Neutrophil (primary cell): ENCODE data around the genes TP53INP2 and ERGIC3.

GRCh38 chr20:34704220-34705261 is at the start of gene TP53INP2:
Gene TP53INP2 (plus strand): TSS chr20:34704344.
- PRO-cap = bidirectional peak, plus-strand start at chr20:34704313, minus-strand start at chr20:34704158; bidirectional peak, plus-strand start at chr20:34704759, minus-strand start at chr20:34704587

DNA sequence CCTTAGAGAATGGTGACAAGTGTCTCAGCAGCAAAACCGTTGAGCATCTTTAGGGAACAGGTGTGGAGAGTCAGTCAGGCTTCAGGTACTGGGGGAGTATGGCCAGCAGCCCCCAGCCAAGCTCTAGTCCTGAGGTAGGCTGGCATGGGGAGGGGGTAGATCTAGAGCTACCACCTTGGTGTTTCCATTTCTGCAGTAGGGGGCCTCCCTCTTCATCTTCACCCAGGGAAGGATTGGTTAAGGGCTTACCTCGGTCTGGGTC is 2.6 kb downstream of the TP53INP2 start:
- PRO-cap = no peak

GRCh38 chr20:34824562-34824697 is 1.0 kb downstream of the NCOA6 start:
- PRO-cap = no peak

DNA sequence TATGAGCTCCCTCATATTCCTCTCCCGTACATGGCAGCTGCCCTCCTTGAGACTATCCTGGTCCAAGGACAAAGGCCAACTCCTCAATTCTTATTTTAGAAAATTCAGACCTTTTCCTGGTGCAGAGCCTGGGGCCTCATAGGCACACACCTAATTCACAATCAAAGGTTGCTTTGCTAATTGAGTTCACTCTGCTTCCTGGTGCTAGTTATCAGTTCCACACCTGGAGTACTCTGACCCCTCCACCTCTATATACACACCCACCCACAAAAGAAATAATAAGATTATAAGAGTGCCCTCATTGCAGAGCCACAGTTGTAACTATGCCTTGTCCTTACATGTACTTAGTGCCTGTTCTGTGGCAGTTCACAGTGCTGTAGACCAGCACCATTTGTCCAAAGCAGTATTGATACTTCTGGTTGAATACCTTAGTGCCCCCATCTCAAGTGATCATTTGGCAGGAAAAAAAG is 38.7 kb downstream of the GSS start:
- PRO-cap = no peak

DNA sequence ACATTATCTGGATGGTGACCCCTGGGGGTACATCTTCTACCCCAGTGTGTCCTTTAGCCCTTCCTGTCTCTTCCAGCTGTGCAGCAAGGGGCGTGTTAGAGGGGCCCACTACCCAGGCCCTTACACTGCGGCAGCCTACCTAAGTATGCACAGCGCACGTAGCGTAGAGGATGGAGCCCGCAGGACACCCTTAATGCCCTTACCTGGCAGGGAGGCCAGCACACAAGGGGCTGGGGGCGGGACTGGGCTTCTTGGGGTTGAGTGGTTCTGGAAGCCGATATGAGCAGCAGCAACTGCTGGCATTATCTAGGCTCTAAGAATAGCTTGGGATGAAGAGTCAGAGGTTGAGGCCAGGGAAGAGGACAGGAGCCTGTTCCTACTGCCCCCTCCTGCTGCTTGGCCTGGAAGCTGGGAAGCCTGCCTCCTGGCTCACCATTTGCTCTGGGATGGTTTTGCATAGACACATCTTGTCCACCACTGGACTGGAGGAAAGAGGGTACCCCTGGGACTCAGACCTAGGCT is 13.0 kb downstream of the MYH7B start:
- PRO-cap = no peak

DNA sequence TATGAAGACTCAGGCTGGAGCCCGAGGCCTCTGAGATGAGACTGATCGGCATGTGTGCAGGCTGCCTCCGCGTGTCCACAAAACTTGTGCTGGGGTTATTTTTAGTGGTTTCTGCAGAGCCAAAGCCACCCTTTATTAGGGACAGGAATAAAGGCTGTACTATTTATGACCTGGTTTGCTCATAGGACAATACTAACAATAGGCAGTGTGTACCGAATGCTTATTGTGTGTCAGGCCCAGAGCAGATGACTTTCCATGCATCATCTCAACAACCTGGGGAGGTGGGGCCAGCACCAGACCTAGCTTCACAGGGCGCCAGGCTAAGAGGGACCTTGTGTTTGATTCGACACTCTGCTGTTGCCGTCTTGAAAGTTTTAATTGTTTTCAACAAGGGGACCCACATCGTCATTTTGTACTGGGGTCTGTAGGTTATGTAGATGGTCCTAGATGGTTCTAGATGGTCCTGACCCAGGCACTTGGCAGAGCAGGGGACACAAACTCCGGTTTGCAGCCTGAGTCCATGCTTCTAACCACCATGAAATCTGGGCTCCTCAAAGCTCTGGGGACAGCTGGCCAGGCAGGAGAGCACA is 22.8 kb downstream of the MYH7B start:
- PRO-cap = no peak

DNA sequence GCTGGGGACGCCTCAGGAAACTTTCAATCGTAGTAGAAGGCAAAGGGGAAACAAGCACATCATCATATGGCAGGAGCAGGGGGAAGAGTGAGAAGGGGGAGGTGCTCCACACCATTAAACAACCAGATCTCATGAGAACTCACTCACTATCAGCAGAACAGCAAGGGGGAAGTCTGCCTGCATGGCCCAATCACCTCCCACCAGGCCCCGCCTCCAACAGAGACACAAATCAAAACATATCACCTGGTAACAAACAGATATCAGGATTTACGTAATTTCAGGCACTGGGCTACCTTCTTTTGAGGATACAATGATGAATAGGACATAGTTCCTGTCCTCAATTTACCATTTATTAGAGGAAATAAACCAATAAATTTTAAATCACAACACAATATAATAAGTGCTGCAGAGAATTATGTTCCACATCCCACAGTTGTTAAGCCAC is 24.2 kb downstream of the MMP24 start:
- PRO-cap = no peak

- PRO-cap = no peak
Observed at GRCh38 chr20:35252626-35253019, 25.3 kb downstream of the MMP24OS start.

DNA sequence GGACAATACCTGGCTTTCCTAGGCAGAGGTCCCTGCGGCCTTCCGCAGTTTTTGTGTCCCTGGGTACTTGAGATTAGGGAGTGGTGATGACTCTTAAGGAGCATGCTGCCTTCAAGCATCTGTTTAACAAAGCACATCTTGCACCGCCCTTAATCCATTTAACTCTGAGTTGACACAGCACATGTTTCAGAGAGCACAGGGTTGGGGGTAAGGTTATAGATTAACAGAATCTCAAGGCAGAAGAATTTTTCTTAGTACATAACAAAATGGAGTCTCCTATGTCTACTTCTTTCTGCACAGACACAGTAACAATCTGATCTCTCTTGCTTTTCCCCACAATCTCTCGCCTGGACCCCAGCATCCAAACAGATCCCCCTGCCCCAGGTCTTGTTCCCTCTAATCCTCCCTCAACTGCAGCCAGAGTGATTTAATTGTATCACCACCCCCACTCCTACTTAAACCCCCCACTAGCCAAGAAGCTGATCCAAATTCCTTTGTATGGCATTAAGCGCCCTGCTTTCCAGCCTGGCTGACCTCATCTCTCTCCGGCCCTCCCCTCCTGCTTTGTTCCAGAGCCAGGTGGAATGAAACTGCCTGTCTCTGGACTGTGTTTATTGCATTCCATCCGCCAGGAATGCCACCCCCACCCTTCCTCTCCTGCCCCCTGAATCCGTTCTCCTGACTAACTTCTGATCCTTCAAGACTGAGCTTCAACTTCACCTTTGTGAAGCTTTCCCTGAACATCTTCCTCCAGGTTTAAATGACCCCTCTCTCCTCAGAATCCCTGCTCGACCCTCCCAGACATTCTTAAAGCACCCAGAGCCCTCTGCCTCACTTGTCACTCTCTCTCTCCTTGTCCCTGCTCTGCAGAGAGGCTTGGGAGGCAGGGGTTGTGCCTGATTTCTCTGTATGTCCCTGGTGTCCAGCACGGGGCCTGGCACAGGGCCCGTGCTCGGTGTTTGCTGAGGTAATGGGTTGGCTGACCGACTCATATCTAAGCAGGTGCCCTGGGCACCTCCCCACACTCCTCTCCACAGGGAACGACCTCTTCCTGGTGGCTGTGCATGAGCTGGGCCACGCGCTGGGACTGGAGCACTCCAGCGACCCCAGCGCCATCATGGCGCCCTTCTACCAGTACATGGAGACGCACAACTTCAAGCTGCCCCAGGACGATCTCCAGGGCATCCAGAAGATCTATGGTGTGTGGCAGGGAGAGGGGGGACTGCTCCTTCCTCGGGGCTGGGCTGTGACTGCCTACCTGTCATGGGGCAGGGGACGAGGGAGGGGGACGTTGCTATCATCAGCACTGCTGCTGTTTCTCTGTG is 14.7 kb downstream of the MMP24OS start:
- PRO-cap = no peak

GRCh38 chr20:35264079-35264505 is 13.8 kb downstream of the MMP24OS start:
- PRO-cap = no peak

DNA sequence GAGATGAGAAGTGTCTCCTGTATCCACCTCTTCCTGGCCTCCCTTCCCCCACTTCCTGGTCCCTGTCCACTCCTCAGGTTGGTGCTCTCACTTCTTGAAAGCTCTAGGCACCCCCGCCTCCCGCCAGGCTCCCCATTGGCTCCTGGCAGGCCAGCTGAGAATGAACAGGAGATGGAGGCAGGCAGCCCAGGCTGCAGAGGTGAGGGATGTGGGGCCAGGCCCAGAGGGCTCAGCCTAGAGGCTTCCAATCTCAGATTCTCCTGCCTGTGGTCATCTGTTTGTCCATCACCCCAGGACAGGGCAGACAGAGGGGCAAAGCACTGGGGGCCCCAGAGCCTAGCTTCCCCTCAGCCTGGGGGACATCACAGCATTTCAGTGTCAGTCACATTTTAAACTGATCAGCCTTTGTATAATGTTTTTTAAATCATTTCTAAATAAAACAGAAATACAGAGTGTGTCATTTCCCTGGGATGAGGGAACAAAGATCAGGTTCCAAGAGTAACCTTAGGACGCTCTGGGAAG is 1.3 kb downstream of the MMP24OS start:
- PRO-cap = unidirectional peak, minus-strand start at position 77 of the sequence

DNA sequence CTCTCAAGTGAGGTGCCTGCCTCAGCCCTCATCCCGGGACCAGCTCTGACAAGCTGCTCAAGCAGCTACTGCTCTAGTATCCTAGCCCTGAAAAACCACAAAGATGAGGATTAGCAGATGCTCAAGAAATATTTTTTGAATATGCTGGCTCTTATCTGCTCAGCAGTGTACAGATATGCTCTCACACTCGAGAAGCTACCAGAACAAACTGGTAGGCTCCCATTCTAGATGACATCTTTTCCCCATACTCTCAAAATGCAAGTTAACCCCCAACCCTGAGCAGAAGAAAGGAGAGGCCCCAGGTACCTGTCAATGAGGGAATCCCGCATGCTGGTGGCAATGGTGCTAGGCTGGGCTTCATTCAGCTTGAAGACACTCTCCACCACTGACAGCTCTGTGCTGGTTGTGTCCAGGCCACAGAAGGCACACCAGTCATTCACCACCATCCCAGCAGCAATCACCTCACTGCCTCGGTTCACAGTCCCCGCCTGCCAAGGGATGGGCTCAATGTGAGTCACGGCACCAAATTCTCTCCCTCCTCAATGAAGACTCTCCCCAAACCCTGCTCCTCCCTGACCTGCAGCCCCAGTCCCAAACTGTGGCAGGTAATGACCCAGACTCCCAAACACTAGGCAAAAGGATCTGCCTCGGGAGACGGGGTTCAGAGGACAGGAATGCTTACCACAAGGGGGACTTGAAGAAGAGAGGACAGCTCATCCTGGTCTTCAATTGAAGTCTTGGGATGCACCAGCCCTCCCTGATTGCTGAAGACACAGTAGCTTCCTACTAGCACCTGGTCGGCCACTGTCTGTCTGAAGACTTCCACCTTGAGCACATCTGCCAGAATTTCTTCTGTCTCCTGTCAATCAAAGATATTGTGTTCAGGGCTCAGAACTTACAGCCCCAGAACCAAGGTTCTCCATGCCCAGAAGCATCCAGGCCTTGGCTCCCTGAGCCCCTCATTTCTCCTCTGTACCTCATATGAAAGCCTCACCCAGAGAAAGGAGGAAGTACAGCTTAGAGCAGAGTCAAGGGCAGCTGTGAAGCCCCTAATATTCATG is 1.7 kb upstream of the MMP24OS start:
- PRO-cap = no peak

GRCh38 chr20:35306910-35307702 is 14.9 kb upstream of the FAM83C start:
- PRO-cap = no peak

DNA sequence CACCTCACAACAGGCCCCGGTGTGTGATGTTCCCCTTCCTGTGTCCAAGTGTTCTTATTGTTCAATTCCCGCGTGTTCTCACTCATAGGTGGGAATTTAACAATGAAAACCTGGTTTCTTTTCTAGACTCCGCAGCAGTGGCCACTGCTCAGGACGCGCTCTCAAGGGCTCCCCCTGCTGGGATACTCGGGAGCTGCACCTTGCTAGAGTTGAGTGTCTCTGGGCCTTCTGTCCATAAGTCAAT is 8.3 kb upstream of the CEP250 start:
- PRO-cap = no peak

DNA sequence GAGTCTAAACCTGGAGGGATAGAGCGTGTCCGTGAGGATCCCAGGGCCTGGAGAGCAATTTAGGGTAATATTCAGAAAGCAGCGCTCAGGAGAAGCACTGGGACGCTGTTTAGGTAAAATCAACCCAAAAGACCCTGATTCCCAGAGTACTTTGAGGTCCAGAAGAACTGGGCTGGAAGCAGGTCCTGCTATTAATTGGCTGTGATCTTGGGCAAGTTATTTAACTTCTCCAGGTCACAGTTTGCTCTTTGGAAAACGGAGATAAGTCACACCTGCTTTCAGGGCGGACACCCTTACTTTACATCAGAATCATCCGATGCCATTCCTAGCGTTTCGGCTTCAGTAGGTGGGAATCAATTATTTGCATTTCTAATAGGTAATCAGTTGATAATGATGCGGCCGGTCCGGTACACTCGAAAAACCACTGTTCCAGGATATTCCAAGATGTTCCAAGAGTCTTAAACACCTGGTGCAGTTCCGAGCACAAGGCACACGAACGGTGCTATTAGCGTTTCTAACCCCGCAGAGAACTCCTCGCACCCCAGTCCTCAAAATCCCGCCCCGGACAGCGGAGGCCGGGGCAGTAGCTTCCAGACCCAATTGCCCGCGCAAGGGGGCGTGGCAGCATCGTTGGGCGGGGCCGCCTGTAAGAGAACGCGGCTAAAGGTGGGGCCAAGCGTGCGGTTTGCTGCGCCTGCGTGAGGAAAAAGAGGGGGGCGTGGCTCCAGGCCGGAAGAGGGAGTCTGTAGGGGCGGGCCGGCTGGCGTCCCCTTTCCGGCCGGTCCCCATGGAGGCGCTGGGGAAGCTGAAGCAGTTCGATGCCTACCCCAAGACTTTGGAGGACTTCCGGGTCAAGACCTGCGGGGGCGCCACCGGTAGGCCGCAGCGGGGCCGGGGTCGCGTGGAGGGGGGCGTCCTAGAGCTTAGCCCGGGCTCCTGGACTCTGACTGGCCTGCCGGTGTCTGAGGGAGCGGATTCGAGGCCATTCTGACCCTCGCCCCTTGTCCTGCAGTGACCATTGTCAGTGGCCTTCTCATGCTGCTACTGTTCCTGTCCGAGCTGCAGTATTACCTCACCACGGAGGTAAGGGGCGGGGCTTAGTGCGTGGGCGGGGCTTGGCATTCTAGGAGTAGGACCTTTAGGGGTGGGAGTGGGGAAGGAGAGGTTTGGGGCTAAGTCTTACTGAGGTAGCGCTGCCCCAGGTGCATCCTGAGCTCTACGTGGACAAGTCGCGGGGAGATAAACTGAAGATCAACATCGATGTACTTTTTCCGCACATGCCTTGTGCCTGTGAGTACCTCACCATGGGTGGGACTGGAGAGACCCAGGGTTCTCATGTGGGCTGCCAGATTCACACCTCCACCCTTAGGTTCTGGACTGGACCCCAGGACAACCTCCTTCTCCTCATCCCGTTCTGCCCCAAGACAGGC is at the start of gene ERGIC3:
TSS of gene ERGIC3 (plus strand) at position 768 of the 1,430 bp plus-strand sequence.
- PRO-cap = no peak

- PRO-cap = no peak
Observed at GRCh38 chr20:35556907-35557704, 15.2 kb downstream of the ERGIC3 start.

GRCh38 chr20:35601363-35602048 is 14.1 kb upstream of the SPAG4 start:
- PRO-cap = no peak

DNA sequence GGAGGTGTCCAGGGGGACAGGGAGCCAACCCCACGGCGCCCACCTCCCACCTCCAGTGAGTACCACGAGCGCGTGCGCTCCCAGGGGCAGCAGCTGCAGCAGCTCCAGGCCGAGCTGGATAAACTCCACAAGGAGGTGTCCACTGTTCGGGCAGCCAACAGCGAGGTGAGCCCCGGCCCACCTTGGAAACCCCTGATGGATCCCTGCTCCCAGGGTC is 2.8 kb downstream of the SPAG4 start:
- PRO-cap = no peak

DNA sequence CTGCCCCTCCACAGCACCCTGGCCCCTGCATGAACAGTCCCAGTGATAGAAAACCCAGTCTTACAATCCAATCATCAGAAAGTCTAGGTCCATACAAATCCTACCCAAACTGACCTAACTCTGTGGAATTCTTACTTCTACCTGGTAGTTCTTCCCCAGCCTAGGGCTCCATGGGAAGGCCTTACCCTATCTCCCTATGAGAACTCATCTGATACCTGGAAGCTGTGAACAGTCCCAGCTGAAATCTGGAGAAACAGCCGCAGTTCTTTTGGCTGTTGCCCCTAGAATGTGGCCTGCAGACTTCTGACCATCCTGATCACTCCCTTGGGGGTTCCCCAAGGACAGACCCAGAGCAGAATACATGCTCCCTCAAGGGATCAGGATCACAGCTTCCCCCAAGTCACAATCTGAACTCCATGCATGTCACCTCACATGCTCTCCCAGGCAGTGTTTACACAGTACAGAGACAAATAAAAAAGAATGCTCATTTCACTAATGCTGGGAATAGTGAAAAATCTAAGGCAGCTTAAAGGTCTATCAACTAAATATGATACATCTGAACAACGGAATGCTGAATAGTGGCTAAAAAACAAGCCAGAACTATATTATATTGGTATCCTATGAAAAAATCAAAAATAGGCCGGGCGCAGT is 20.4 kb downstream of the SPAG4 start:
- PRO-cap = no peak

DNA sequence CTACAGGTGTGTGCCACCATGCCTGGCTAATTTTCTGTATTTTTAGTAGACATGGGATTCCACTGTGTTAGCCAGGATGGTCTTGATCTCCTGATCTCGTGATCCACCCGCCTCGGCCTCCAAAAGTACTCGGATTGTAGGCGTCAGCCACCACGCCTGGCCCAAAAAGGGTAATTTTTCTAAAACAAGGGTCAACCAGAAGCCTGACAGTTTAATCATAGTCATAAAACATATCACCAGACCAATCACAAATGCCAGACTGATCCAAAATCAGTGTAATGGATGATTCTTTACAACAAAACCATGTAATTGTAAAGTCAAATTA is 15.8 kb downstream of the RBM39 start:
- PRO-cap = no peak